Measurements from ENCODE around the genes TEX48 and TNC.

DNA sequence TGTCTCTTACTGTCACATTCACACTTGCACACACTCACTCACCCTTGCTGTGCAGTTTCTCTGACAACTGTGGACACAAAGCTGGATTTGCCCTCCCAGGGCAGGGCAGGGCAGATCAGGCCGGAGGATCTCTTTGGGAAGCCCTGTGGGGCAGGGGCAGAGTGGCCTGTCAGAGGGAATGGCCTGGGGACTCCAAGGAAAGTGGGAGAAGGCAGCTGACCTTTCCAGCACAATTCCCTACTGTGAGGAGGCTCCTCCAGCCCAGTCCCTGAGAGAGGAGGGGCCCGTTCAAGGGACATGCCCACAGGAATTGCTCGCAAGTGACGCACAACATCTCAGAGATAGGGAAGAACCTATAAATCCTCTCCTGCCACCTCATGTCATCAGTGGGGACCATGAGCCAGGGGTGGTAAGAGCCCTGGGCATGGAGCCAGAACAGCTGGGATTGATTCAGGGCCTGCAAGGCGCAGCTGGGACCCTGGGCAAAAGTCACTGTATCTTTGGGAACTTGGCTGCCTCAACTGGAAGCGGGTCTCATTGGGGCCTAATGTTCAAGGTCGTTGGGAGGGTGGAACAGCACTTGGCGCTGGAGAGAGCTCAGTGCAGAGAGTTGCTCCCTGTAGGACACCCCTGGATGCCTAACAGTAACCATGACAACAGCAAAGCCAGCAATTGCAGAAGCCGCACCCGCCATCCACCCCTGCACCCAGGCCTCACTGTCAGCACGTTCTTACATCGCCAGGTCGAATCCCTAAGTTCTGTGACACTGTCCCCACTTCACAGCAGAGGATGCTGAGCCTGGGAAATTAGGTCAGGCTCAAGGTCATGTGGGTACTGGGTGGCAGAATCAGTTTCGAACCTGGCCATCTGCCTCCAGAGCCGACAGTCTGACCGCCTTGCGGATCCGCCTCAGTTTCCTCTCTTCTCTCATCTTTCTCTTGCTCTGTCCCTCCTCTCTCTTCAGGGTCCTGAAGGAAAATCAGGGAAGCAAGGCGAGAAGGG, 41.3 kb upstream of the ORM1 start:
- RRBS, 2 experiments: no CpG with 5 or more reads among the region's 19 CpGs
CAGE:
- cytosol, long polyA minus RNA: no peak
- cytosol, long polyA plus RNA: no peak
- long polyA plus RNA: no peak
- nucleus, long polyA minus RNA: no peak
- nucleus, long polyA plus RNA: no peak

GRCh38 chr9:114503522-114504103, 1.7 kb downstream of the WHRN start:
- RRBS, 2 experiments: no CpG with 5 or more reads among the region's 4 CpGs
CAGE:
- cytosol, long polyA minus RNA: no peak
- cytosol, long polyA plus RNA: no peak
- long polyA plus RNA: no peak
- nucleus, long polyA minus RNA: no peak
- nucleus, long polyA plus RNA: no peak

GRCh38 chr9:114606851-114607199, 4.3 kb upstream of the TMEM268 start:
CAGE:
- cytosol, long polyA minus RNA: no peak
- cytosol, long polyA plus RNA: no peak
- long polyA plus RNA: no peak
- nucleus, long polyA minus RNA: no peak
- nucleus, long polyA plus RNA: no peak

DNA sequence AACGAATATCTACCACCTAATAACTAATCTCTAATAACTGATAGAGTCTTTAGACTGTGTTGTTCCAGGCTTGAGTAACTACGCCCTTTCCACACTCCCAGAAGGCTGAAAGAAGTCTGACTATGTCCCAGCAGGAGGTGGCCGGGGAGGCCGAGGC, 274 bp downstream of the TEX53 start:
- RRBS, 2 experiments: no CpG with 5 or more reads among the region's 4 CpGs
CAGE:
- cytosol, long polyA minus RNA: no peak
- cytosol, long polyA plus RNA: no peak
- long polyA plus RNA: no peak
- nucleus, long polyA minus RNA: no peak
- nucleus, long polyA plus RNA: no peak

- RRBS, 2 experiments: no CpG with 5 or more reads among the region's 8 CpGs
CAGE:
- cytosol, long polyA minus RNA: no peak
- cytosol, long polyA plus RNA: no peak
- long polyA plus RNA: no peak
- nucleus, long polyA minus RNA: no peak
- nucleus, long polyA plus RNA: no peak
These were observed at the start of gene TEX48 for GRCh38 chr9:114681791-114682358. TEX48 (minus strand) TSS chr9:114682192.

GRCh38 chr9:114983844-114984118, 53.4 kb upstream of the TNFSF8 start:
- RRBS, 2 experiments: no CpG with 5 or more reads among the region's 2 CpGs
CAGE:
- cytosol, long polyA minus RNA: no peak
- cytosol, long polyA plus RNA: no peak
- long polyA plus RNA: no peak
- nucleus, long polyA minus RNA: no peak
- nucleus, long polyA plus RNA: no peak

GRCh38 chr9:115117859-115118891, at the start of gene TNC:
TNC (minus strand) TSS chr9:115118157.
- RRBS, 2 experiments: no CpG with 5 or more reads among the region's 40 CpGs
CAGE:
- cytosol, long polyA minus RNA: no peak
- cytosol, long polyA plus RNA: no peak
- long polyA plus RNA: no peak
- nucleus, long polyA minus RNA: no peak
- nucleus, long polyA plus RNA: no peak

- RRBS, 2 experiments: no CpG with 5 or more reads among the region's 3 CpGs
CAGE:
- cytosol, long polyA minus RNA: no peak
- cytosol, long polyA plus RNA: no peak
- long polyA plus RNA: no peak
- nucleus, long polyA minus RNA: no peak
- nucleus, long polyA plus RNA: no peak
These were observed 267.9 kb upstream of the TNC start for GRCh38 chr9:115385910-115386109.

DNA sequence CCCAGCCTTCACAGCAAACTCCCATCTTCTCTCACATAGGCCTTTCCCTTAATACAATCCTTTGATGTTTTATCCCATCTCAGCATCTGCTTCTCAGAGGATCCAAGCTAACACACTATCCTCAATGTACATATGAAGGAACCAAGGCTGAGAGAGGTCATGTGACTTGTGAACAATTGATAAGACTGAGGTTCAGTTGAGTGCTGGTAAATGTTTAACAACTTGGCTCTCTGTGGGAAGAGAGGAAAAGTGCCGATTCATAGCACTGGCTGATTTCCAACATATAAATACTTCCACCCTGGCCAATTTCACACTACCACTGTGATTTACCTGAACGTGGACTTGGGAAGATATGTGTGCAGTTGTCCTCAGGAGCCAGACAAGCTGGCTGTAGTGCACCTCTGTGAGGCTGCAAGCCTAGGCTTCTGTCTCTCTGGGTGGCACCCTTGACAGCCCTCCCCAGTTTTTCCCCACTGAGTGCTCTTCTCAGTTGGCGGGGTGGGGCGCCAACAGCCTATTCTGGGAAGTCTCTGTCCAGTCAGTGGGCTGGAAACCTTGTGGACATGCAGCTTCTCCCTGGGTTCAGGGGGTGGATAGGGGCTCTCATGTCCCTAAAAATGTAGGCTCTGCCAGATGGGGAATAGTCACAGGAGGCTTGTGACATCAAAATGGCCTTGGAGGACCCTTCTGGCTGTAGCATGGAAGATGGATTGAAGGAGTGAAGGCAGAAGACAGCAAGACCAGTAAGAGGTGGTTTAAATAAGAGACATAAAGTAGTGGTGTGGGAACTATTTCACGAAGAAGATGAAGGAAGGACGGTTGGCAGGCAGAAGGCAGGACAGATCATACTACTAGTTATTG, 120.0 kb upstream of the TRIM32 start:
- RRBS, 2 experiments: no CpG with 5 or more reads among the region's 6 CpGs
CAGE:
- cytosol, long polyA minus RNA: no peak
- cytosol, long polyA plus RNA: no peak
- long polyA plus RNA: no peak
- nucleus, long polyA minus RNA: no peak
- nucleus, long polyA plus RNA: no peak

DNA sequence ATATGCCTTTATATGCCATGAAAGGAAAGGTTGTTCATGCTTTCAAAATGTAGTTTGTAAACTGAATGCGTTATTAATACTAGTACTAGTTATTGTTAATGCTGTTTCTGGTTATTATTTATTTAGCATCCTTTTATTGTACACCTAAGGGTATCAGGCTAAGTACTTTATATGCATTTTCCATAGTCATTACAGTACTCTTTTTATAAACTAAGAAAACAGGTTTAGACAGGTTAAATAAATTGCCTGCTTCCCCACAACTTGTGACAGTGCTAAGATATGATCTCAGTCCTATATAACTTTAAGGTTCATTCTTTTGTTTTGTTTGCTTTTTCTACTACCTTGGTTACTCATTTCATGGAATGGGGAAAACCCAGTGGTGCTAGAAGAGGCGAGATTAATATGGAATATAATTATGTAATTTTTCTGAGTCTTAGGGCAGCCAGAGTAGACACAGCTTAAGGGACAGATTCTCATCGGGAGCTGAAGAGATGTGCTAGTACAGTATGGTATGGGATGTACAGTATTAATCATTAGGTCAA, 6.0 kb downstream of the TRIM32 start:
- RRBS, 2 experiments: no CpG with 5 or more reads among the region's 3 CpGs
CAGE:
- cytosol, long polyA minus RNA: no peak
- cytosol, long polyA plus RNA: no peak
- long polyA plus RNA: no peak
- nucleus, long polyA minus RNA: no peak
- nucleus, long polyA plus RNA: no peak

GRCh38 chr9:116697805-116698325, 10.8 kb downstream of the TRIM32 start:
- RRBS, 2 experiments: no CpG with 5 or more reads among the region's 19 CpGs
CAGE:
- cytosol, long polyA minus RNA: no peak
- cytosol, long polyA plus RNA: no peak
- long polyA plus RNA: no peak
- nucleus, long polyA minus RNA: no peak
- nucleus, long polyA plus RNA: no peak

DNA sequence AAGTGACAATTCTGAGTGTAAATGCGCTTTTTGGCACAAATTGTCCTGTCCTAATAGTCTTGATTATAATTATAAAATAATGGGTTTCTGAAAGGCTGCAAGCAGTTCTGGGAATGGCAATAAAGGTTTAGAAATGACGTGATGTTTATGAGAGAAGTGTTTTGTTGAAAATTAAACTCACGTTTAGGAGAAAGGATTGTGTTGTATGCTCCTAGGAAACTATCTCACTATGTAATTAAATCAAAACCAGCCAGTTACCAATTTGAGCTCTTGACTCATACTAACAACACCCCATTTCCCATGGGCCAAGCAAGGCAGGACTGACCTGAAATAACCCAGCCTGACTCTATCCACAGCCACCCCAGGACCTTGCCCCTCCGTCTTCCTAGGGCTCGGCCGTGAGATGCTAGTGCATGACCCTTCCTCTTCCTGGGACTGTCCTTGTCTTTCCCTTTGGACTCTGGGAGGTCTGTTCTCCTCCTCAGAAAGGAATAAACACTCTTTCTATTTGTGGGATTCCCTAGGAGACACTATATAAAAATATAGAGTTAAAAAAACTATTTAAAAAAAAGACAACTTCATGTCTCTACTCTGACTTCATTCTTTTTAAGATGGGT, 16.3 kb downstream of the TLR4 start:
- RRBS, 2 experiments: no CpG with 5 or more reads among the region's 6 CpGs
CAGE:
- cytosol, long polyA minus RNA: no peak
- cytosol, long polyA plus RNA: no peak
- long polyA plus RNA: no peak
- nucleus, long polyA minus RNA: no peak
- nucleus, long polyA plus RNA: no peak

DNA sequence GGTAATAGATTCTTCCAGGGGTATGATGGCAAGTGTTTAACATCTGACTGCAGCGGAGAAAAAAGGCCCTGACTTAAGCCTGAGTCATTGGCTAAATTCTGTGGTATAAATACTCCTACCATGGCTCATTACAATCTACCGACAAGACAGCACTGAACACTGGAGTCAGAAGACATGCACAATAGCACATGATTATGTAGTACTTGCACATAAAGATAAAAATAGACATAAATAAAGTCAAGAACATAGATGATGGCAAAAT, 439.9 kb downstream of the BRINP1 start:
- RRBS, 2 experiments: no CpG with 5 or more reads among the region's 2 CpGs
CAGE:
- cytosol, long polyA minus RNA: no peak
- cytosol, long polyA plus RNA: no peak
- long polyA plus RNA: no peak
- nucleus, long polyA minus RNA: no peak
- nucleus, long polyA plus RNA: no peak

DNA sequence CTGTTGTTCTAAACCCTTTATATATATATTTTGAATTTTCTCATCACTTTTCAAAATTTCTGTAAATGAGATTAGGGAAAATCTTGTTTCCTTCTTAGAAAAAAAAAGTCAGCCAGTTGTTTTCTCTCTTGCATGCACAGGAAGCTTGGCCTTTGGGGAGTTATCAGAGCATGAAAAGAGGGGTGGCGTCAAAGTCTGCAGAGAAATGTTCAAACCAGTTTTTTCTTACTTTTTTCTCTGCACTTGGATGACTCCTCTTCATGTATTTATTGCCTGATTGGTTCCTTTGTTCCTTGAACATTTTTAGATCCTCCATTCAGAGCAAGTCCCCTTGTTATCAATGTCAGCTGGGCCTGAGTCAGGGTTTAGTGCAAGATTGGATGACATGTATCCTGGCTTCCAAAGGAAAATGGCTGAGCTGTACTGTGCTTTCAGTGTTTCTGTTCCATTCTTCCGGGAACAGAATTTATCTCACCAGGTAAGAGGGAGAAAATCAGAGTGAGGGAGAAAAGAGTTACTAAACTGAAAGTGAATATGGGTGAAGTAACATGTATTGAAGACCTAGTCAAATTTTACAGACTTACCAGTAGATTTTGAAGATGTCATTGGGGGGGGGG, 392.6 kb upstream of the BRINP1 start:
- RRBS, 2 experiments: no CpG with 5 or more reads among the region's 2 CpGs
CAGE:
- cytosol, long polyA minus RNA: no peak
- cytosol, long polyA plus RNA: no peak
- long polyA plus RNA: no peak
- nucleus, long polyA minus RNA: no peak
- nucleus, long polyA plus RNA: no peak

CAGE:
- cytosol, long polyA minus RNA: no peak
- cytosol, long polyA plus RNA: no peak
- long polyA plus RNA: no peak
- nucleus, long polyA minus RNA: no peak
- nucleus, long polyA plus RNA: no peak
These were observed 235.1 kb downstream of the CDK5RAP2 start for GRCh38 chr9:120345014-120345213.

- RRBS, 2 experiments: no CpG with 5 or more reads among the region's 8 CpGs
CAGE:
- cytosol, long polyA minus RNA: no peak
- cytosol, long polyA plus RNA: no peak
- long polyA plus RNA: no peak
- nucleus, long polyA minus RNA: no peak
- nucleus, long polyA plus RNA: no peak
These were observed 226.5 kb downstream of the CDK5RAP2 start for GRCh38 chr9:120353401-120353951.

DNA sequence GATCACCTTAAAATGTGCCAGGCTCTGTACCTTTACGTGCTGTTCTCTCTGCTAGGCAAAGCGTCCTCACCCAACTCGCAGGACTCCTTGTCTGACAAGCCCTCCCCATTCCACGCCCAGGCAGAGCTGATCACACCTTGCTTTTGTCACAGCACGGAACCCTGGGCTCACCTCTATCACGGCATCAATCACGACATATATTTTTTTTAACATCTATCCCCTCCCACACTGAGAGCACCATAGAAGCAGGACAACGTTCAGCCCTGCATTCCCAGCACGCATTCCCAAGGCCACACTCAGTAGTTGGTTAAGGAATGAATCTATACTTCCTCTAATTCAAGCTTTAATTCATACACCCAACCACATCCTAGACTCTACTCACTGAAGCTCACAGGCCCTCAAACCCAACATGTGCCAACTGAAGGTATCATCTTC, 47.0 kb downstream of the CDK5RAP2 start:
- RRBS, 2 experiments: no CpG with 5 or more reads among the region's 9 CpGs
CAGE:
- cytosol, long polyA minus RNA: no peak
- cytosol, long polyA plus RNA: no peak
- long polyA plus RNA: no peak
- nucleus, long polyA minus RNA: no peak
- nucleus, long polyA plus RNA: no peak

DNA sequence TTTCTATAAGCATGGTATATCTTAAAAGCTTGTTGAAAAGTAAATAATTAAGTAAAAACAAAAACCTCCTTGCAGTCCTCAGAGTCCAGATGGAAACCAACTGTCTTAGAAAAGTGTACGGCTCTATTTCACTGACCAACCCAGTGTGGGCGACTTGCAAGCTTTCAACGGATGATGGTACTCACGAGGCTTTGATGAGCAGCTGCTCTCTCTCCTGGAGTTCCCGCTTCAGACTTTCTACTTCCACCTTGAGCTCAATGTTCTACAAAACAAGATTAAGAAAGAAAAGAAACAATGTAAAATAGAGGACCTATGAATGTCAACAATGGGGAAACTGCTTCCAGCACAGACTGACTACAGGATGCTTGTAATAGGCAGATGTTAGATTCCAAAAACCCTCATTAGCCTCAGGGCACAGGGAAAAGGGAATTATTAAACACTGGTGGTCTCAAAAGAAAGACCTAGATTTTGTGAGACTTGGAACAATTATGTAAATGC, 34.4 kb downstream of the CDK5RAP2 start:
- RRBS, 2 experiments: no CpG with 5 or more reads among the region's 5 CpGs
CAGE:
- cytosol, long polyA minus RNA: no peak
- cytosol, long polyA plus RNA: no peak
- long polyA plus RNA: no peak
- nucleus, long polyA minus RNA: no peak
- nucleus, long polyA plus RNA: no peak

DNA sequence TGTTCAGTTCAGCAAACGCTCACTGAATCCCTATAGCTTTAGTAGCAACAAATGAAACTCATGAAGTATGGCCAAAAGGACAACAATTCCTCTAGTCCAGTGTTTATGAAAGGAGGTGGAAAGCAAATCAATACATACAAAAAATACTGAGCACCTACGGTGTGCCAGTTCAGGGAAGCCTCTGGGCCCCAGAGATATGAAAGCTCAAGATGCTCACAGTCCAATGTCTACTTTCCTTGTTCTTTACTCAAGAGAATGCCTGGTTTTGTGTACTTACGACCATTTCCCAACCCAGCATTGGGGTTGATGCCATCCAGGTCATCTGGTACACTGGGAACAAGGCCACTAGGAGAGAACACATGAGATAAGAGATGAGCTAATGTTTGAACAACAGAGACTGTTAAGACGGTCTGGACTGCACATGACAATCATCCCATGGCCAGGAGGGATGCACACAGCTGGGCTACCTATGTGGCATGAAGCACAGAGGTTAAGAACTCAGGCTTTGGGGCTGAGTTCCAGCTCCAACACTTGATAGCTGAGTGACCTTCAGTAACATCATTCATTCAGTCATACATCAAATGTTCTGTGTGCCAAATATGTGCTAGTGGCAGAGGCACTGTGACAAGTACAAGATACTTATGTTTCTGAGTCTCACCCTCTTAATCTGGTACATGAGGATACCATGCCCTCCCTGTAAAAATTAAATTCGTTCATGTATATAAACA, 8.1 kb downstream of the CDK5RAP2 start:
- RRBS, 2 experiments: no CpG with 5 or more reads among the region's 5 CpGs
CAGE:
- cytosol, long polyA minus RNA: start-site peak on the minus strand centred at position 249 of the sequence, 133 bp wide, 25 reads
- cytosol, long polyA plus RNA: no peak
- long polyA plus RNA: no peak
- nucleus, long polyA minus RNA: no peak
- nucleus, long polyA plus RNA: no peak

- RRBS, 2 experiments: no CpG with 5 or more reads among the region's 4 CpGs
CAGE:
- cytosol, long polyA minus RNA: no peak
- cytosol, long polyA plus RNA: no peak
- long polyA plus RNA: no peak
- nucleus, long polyA minus RNA: no peak
- nucleus, long polyA plus RNA: no peak
These were observed 24.5 kb upstream of the CDK5RAP2 start for GRCh38 chr9:120604306-120605030.